Thoracic aorta (tissue), 1 donor: Measurements from ENCODE around the genes XCL1 and BLZF1.

GRCh38 chr1:167635061-167635976 is 5.3 kb downstream of the RCSD1 start:
- RAMPAGE, long total RNA = no peak

- RAMPAGE, long total RNA = no peak
Measured at GRCh38 chr1:167650067-167650751, 20.2 kb downstream of the RCSD1 start.

GRCh38 chr1:167680945-167681485 is 40.8 kb upstream of the MPZL1 start:
- RAMPAGE, long total RNA = no peak

GRCh38 chr1:167719555-167720642 is 1.9 kb upstream of the MPZL1 start:
- RAMPAGE, long total RNA = no peak

GRCh38 chr1:167965876-167966607 is 29.2 kb upstream of the MPC2 start:
- RAMPAGE, long total RNA = no peak

GRCh38 chr1:167974680-167975014 is 37.8 kb upstream of the MPC2 start:
- RAMPAGE, long total RNA = no peak

DNA sequence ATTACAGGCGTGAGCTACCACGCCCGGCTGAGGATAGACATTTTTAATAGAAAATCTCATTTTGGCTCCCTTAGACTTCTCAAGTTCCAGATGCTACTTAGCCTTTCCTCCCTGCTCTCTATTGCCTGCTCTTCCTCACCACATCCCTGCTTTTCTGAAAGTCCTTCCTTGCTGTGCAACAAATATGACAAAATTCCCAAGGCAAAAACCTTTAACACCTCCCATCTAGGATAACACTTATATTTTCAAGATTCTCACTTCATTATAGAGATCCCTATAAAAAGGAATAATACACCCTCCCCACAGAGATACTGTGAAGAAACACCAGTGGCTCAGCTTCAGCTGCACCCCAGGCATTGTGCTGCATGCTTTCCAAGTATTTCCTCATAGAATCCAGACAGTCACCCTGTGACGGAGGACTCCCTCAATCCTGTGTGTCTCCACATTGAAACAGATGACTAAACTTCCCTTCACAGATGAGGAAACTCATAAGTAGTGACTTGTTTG is 55.5 kb downstream of the GPR161 start:
- RAMPAGE, long total RNA = no peak

- RAMPAGE, long total RNA = no peak
Measured at GRCh38 chr1:168246482-168246856, 20.7 kb downstream of the SFT2D2 start.

DNA sequence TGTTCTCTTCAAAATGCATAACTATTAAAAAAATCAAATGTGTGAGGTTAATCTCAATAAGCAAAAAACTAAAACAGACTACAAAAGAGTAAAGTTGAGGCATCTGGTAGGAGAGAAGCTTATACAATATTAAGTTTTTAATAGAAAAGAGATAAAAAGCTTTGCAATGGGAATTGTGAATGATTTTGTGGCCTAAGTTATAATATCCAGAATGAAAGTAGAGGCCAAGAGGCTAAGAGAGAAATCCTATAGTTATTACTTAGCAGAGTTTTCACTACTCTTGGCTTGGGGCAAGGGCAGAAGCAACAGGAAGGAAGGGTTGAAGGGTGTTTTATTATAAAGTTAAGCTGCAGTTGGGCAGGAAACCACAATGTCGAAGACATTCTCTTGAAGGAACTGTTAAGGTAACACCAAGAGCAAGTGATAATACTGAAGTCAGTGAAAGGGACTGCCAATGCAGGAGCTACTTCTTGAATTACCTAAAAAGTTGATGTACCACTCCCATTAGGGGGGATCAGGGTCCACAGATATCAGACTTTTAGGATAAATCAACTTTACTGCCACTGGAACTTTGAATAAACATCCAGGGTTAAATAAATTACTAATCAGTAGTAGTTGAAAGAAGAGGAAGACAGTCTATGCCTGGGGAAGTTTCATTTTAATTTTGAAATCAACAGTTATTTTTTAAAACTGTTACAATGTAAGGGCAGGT is 8.3 kb downstream of the XCL2 start:
- RAMPAGE, long total RNA = no peak

- RAMPAGE, long total RNA = no peak
Measured at GRCh38 chr1:168576428-168576863, at the start of gene XCL1. TSS of gene XCL1 (plus strand) at chr1:168576605.

GRCh38 chr1:168613681-168614730 is 37.6 kb downstream of the XCL1 start:
- RAMPAGE, long total RNA = no peak

- RAMPAGE, long total RNA = no peak
Measured at GRCh38 chr1:168622845-168623316, 46.5 kb downstream of the XCL1 start.

DNA sequence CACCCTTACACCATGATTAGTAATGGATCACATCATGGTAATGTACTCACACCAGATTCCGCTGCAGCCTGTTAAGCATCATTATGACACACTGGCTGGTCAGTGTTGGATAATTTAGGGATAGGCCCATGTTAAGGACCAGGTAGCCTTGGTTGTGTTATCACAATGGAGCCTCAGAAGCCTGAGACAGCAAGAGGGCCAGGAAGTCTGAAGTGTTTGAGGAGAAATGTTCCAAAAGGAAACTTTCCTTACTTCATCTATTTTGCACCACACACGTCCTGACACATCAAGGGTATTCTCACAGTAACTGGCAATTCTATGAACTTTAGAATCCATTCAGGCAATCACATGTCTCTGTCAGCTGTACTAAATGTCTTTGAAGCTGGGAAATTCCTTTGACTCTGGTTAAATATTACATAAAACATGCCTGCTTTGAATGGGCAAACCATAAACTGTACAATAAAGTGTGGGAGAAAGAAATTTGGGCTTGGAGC is 105.3 kb upstream of the DPT start:
- RAMPAGE, long total RNA = no peak

DNA sequence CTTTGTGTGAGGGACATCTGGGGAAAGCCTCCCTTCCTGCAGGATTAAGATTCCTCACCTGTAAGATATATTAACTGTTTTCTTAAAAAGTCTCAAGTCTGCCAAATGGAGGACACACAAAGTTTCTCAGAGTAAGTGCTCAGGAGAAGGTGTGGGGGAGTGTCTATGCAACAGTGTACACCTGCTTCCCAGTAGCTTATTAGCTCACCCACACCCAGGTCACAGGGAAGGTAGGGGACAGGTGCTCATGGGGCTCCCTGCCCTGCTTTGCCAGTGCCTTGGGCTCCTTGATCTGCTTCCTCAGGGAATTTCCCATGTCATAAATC is 87.2 kb upstream of the ATP1B1 start:
- RAMPAGE, long total RNA = no peak

DNA sequence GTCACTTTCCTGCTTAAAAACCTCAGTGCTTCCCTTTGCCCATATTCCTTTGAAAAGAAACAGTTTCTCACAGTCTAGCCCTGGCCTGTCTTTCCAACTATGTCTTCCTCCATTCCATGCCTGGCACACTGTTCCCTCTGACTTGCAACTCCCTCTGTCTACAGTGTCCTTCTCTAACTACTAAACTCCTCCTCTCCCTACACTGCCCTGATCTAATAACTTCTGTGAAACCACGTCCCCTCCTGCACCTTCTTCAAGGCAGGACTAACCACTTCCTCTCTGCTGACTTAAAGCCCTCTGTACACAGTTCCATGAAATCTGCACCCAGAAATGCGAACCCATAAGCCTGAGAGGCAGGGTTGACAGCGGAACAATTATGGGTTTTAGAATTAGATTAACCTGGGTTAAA is 62.2 kb upstream of the ATP1B1 start:
- RAMPAGE, long total RNA = no peak

GRCh38 chr1:169367608-169368876 is at the start of gene BLZF1:
TSS of gene BLZF1 (plus strand) at chr1:169368195.
- RAMPAGE, long total RNA = start-site peak on the minus strand at chr1:169367790-169367794, 49 reads; start-site peak on the plus strand at chr1:169368210-169368239, 46 reads

DNA sequence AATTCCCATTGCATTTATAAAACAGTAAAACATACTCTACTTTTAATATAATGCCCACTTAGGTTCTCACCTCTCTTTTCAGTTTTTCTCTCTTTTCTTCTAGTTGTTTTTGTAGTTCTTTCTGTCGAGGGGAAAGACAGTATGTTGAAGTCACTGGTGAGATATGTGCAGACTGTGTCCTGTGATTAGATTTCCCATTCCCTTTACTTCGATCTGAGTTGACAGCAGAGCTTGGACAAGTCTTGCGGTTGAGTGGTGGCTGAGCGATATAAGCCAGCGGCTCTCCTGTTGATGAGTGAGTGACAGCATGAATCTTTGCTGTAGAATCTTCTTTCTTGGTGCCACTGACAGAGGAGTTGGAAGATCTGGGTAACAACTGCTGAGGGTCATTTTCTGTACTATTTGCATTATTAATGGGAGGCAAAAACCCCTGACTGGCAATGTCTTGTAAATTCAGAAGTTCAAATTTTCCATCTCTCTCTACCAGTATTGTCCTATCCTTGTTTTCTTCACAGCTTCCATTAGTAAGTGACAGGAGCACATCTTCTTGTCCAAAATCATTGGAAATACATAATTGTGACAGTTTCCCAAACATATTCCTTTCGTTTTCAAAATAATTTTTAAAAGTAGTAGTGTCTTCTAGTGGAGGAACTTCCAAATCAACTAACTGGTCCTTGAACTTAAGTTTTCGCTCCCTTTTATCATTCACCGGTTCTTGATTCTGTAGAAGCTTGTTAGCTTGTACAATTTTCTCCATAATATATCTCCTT is 5.8 kb downstream of the CCDC181 start:
- RAMPAGE, long total RNA = start-site peak on the minus strand centred at position 248 of the sequence, 145 bp wide, 5 reads

DNA sequence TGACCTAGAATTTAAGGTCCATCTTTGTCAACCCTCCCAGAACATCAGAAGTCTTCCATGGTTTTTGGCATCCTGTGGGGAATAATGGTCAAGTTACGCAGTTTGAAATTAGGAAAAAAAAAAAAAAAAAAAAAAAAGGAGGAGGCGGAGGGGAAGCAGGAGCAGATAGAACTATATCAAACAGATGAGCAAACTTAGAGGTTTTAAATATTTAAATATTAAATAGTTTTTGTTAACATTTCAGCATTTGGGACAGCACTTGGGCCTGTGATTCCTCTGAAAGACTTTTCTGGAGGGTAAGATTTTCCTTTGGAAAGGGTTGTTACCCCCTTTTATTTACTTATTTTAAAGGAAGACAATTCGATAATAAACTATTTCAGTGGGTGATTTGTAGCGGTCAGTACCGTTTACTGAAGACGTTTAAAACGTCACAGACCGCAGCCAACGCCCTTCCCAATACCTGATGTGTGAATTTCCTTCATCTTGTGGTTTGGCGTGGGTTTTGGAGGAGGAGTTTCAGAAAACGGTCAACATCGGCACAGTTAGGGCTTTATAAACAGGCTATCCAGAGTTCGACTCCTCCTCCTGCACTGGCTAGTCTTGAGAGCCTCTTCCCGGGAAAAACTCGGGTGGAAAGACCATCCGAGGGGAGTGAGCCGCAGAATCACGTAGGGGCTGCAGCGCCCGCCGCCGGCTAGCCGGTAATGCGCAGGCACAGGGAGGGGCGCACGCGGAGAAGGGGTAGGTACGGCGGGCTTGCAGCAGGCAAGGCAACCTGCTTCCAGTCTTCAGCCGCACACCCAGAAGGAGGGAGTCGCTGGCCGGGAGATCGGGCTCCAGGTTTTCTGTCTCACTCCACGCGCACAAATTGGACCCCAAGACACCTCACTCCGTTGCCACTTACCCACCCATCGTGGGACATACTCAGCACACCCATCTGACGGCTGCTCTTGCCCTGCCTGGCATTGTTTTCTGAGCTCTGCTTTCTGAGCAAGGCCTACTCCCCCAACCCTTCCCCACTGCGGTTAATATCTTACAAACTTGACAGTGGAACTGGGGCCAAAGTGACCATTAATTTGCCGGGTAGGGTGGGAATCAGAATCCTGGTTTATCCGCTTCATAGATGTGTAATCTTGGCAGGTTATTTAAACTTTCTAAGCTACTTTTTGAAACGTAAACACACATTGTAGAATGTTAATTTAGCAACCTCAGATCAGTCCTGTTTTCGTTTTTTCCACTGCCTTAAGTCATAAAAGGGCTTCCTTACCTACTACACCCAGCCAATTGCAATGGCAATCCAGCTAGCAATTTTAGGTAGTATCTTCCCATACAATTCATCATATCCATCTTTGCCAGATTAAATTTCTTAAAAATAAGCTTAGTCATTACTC is 25.5 kb downstream of the SLC19A2 start:
- RAMPAGE, long total RNA = no peak

DNA sequence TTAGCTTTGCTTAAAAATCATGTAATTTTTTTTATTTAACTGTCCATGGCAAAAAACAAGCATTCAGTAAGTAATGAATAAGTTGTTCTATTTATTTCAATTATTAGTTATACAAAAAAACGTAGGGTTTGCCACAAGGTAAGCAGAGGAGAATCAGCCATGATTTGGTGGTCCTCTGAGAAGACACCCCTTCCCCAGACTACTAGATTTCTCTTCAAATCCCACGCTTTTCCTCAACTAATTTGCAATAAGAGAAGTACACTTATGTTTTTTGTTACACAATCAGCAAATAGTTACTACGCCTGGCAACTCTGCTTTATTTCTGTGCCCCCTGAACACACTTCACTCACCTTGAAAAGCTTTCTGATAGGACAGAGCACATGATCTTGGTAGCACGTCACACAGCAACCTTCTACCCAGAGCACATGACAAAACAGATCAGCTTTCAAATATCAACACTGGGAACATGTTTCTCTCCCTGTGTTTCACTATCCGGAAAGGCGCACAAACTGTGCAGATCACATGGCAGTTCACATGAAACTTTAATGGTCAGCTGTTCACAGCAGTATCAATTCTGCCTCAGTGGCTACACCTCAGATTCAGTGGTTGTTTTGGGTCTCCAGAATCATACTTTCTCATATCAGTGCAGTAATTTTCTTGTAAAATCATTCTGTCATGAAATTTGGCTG is 2.3 kb downstream of the SLC19A2 start:
- RAMPAGE, long total RNA = no peak

DNA sequence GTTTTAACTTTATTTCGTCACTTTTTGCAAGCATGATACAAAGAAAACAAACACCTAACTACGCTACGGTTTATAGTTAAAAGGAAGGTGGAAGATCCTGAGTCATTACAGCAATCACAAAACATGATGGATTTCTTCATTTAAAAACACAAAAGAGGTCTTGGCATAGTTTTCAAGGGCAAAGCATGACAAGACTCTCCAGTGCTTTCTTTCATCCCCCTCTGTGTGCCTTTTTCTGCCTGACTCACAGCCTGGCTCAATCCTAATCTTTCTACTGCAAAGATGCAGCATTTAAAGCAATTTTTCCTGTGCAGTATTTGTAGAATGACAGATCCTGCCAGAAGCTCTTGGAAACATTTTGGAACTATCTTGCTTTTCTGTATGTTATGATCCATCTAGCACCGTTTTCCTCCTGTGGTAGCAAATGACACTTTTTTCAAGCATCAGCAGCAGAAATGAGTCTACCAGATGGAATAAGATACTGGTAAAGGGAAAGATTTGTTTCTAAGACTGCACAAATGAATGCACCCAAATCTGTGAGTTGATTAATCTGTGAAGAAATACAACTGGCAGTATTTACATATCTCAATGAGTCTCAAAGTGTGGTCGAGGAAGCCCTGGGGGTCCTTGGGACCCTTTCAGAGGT is 974 bp upstream of the SLC19A2 start:
- RAMPAGE, long total RNA = no peak